Sternocleidomastoid (tissue), 1 donor: ENCODE measurements around a stretch of chr16.

- PRO-cap, result no peak
Observed at GRCh38 chr16:22782230-22782962, 31.6 kb upstream of the HS3ST2 start.

GRCh38 chr16:23105399-23105817, 43.8 kb downstream of the USP31 start:
- PRO-cap, result no peak

DNA sequence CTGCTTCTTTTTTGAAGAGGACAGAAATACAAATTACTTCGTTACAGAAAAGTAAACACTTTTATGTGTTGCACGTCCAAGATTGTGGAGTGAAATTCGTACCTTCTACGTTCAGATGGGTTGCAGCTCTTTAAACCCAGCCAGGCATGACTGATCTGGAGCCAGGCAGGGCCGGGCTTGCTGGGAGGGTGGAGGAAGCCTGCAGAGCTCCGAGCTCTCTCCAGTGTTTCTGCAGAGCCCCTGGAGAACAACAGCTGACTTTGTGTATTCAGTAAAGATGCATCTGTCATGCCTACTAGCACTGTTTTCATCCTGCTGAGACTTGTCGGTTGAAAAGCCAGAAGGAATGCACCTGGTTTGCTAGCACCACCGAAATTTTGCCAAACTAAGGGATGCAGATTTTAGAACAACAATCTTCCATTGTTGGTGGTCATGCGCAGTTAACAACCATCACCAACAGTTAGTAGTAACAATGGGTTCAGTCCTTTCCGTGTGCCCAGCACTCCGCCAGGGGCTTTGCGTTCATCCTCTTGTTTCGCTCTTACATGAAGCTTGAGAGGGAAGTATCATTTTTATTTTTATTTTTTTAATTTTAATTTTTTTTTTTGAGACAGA, 22.4 kb upstream of the SCNN1B start:
- PRO-cap, result no peak

DNA sequence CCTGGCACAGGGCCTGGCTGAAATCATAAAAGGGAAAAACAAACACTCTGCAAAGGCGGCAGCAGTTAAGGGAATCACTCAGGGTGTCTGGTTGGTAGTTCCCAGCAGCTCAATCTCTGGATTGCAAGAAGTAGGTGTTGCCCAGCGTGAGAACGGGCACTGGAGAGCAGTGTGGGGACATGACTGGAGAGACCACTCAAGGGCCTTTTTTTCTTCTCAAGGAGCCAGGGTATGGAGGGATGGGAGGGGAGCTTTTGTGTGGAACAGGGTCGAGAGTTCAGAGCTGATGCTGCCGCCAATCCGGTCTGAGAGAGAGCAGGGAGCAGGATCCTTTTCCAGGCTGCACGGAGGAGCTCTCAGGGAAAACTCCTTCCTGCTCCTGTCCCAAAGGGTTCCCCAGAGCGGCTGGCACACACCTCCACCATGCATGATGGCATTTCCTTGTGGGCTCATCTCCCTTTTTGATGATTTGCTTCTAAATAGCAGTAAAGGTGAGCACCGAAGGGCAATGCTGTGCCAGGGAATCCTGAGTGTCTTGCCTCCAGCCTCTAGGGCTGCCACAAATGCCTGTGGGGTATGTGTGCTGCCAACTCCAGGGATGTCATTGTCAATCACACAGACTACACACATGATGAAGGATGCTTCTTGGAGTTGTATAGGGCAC, 15.3 kb downstream of the SCNN1B start:
- PRO-cap, result unidirectional peak, plus-strand start at position 298 of the sequence; unidirectional peak, plus-strand start at position 362 of the sequence

DNA sequence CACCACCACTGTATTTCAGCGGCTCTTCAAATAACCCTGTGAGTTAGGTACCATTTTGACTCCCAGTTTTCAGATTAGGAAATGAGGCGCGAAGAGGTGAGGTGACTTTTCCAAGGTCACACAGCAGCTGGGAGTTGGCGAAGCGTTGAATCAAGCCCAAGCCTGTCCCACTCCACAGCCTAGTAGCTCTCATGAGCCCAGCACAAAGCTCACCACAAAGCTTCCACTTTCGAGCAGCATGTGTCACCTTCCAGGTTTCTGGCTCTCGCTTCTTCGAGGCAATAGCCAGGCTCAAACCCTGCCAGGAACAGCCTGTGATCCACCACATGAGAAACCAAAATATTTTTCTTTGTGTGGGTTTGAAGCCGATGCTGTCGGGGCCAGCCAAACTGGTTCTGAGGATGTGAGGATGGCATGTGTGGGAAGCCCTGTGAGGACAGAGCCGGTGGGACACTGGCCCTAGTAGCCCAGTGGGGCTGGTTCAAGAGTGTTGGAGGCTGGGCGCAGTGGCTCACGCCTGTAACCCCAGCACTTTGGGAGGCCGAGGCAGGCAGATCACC, 68.1 kb downstream of the COG7 start:
- PRO-cap, result no peak

DNA sequence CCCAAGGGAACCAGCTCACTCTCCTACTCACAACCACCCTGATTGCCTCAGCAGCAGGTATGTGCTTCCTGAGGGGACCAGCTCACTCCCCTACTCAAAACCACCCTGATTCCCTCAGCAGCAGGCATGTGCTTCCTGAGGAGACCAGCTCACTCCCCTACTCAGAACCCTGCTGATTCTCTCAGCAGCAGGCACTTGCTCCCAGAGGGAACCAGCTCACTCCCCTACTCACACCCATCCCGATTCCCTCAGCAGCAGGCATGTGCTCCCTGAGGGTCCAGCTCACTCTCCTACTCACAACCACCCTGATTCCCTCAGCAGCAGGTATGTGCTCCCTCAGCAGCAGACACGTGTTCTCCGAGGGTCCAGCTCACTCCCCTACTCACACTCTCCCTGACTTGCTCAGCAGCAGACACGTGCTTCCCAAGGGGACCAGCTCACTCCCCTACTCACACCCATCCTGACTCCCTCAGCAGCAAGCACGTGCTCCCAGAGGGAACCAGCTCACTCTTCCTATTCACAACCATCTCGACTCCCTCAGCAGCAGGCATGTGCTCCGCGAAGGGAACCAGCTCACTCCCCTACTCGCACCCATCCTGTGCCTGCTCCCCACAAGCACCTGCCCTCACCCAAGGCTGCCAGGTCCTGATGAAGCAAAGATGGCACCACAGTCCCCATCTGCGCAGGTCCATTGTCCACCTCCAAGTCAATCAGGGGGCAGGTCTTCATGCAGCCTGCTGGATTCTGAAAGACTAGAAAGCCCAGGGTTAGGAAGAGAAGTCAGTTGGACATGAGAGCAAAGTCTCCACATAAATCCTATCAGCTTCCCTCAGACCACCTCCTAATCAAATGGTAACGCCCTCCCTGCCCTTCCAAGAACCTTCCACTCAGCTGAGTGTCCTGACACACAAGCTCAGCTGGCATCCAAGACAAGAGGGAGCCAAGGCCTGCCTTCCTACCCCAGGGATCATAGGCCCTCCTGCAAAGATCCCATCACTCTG, 26.4 kb upstream of the COG7 start:
- PRO-cap, result no peak

GRCh38 chr16:23485972-23486352, 24.3 kb downstream of the GGA2 start:
- PRO-cap, result no peak

- PRO-cap, result no peak
Observed at GRCh38 chr16:23596894-23597515, 889 bp upstream of the NDUFAB1 start.

DNA sequence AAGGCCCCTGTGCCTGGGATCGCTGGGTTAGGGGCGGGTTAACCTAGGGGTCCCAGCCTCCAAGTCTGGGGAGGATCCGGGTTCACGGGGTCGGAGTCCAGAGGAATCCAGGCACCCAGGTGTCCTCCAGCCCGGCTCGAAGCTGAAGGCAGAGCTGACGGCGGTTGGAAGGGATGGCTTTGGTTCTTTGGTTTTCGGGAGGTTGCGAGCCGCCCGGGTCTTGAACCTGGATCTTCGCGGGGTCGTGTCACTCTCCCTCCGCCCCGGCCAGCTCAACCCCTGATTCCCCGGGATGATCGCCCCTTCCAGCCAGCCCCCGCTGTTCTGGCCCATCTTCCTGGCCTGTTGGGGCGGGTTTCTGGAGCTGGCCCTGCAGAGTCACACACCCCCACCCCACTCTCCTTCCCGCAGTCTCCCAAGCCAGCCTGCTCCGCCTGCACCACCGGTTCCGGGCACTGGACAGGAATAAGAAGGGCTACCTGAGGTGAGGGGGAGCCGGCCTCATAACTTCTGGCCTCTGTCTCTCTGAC, 489 bp downstream of the CHP2 start:
- PRO-cap, result no peak

- PRO-cap, result no peak
Observed at GRCh38 chr16:23758221-23758432, 3.3 kb downstream of the CHP2 start.

DNA sequence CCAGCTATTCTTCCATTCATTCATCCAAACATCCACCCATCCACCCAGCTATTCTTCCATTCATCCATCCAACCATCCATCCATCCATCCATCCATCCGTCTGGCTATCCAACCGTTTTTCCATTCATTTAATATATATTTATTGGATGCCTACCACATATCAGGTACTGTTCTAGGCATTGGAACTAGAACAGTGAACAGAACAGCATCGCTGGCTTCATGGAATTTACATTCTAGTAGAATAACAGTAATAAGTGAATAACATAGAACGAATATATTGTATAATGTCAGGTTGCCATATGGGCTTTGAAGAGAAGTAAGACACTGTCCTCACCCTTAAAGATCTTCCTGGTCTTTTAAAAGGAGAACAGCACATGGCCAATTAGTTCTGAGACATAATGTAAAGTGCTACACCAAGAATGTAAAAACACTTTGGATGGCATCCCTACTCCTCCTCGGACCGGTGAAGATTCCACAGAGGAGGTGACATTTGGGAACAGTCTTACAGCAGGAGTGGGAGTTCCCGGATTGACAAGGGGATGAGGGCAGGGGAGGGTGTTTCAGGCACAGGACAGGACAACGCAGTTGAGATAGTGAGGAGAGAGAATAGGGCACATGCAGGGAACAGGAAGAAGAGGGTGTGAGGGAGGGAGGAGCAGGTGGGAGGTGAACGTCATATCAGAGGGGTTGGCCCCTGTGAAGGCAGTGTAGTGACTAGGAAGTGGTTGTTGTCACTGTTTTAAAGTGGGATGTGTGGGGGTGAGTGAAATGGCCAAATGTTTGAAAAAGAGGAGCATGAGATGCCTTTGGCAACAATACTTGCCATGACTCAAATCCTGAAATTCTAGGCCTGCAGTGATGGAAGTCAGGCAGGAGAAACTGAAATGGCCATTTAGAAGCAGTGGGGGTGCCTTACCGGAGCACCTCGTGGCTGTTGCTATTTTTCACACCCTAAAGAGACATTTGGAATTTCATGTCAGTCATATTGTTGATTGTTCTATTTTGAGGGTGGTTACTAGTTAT, 12.0 kb downstream of the PRKCB start:
- PRO-cap, result no peak

DNA sequence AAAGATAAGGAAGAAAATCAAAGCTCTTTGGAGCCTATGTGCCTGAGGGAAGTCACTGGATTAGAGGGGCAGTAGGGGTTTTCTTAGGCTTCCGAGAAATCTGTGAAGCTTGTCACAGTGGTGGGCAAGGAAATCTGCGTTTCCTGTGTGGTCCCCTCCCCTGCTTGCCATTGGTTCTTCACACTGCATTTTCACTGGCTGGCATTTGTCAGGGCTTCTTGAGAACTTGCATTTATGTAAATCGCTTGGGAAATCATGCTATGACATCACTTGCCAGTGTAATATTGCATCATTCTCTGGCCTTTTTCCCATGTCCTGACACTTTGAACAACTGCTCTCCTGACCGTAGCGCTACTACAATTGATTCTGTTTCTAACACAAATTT, 1.8 kb downstream of the CACNG3 start:
- PRO-cap, result no peak

DNA sequence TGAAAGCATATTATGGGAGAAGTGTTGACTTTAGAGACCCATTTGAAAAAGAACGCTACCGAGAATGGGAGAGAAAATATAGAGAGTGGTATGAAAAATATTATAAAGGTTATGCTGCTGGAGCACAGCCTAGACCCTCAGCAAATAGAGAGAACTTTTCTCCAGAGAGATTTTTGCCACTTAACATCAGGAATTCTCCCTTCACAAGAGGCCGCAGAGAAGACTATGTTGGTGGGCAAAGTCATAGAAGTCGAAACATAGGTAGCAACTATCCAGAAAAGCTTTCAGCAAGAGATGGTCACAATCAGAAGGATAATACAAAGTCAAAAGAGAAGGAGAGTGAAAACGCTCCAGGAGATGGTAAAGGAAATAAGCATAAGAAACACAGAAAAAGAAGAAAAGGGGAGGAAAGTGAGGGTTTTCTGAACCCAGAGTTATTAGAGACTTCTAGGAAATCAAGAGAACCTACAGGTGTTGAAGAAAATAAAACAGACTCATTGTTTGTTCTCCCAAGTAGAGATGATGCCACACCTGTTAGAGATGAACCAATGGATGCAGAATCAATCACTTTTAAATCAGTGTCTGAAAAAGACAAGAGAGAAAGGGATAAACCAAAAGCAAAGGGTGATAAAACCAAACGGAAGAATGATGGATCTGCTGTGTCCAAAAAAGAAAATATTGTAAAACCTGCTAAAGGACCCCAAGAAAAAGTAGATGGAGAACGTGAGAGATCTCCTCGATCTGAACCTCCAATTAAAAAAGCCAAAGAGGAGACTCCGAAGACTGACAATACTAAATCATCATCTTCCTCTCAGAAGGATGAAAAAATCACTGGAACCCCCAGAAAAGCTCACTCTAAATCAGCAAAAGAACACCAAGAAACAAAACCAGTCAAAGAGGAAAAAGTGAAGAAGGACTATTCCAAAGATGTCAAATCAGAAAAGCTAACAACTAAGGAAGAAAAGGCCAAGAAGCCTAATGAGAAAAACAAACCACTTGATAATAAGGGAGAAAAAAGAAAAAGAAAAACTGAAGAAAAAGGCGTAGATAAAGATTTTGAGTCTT, 30.1 kb downstream of the RBBP6 start:
- PRO-cap, result no peak

GRCh38 chr16:24737499-24737904, 8.1 kb downstream of the TNRC6A start:
- PRO-cap, result no peak

GRCh38 chr16:24759175-24759917, 29.9 kb downstream of the TNRC6A start:
- PRO-cap, result no peak

- PRO-cap, result no peak
Observed at GRCh38 chr16:24767137-24767544, 37.7 kb downstream of the TNRC6A start.

- PRO-cap, result no peak
Observed at GRCh38 chr16:24810856-24811497, 34.8 kb upstream of the SLC5A11 start.

GRCh38 chr16:24853834-24854293, 8.1 kb downstream of the SLC5A11 start:
- PRO-cap, result no peak

DNA sequence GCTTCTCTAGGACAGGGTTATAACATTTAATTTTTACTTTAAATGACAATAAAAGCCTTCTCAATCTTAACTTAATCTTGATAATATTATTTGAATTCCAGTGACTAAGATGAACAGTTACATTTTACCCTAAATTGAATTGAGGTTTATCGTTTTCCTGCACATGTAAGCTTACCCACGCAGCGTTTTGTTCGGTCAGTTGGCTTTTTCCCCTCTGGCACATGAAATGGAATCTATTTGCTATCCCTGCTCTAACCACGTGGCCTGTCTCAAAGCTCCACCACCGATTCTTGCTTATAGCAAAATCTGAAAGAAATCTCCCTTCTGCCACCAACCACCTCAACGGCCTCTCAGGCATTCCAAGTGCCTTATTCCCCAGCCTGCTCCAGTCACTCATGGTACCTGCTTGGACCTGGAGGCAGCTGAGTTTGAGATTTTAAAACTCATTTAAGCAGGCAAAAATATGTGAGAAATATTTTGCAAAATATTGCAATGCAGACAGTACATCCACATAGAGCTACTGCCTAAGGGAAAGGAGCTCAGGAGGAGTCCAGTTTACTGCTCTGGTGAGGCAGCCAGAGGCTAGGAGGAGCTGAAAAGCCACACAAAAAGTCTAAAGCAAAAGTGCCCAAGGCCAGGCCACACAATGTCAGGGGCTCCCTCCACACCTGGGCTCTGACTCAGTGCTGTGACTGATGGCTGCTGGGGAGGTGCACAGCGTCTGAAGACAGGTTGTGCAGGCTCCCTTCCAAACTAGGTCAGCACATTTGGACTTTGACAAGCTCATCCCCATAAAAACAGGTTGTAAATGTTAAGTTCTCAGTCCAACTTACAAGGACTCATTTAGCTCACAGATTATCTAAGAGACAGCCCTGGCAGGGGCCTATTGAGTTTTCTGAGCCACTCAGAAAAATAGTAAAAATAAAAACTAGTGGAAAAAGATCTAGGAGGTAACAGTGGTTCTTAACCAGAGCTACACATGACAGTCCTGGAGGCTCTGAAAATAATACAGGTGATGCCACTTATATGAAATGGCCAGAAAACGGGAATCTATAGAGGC, 26.3 kb downstream of the ARHGAP17 start:
- PRO-cap, result no peak

- PRO-cap, result no peak
Observed at GRCh38 chr16:24999205-24999780, 15.9 kb downstream of the ARHGAP17 start.